ENCODE measurements around the gene SVIL.

- PRO-cap: no peak
- RAMPAGE, long total RNA, 3 experiments: no peak in any of the 3 experiments
Measured at GRCh38 chr10:28939224-28939628, 261.9 kb downstream of the BAMBI start.

GRCh38 chr10:29131987-29132302, 156.9 kb upstream of the LYZL1 start:
- PRO-cap: no peak
- RAMPAGE, long total RNA, 3 experiments: no peak in any of the 3 experiments

- PRO-cap: no peak
- RAMPAGE, long total RNA, 3 experiments: no peak in any of the 3 experiments
Measured at GRCh38 chr10:29266572-29267312, 22.1 kb upstream of the LYZL1 start.

GRCh38 chr10:29462179-29462489, 172.6 kb downstream of the SVIL start:
- PRO-cap: no peak
- RAMPAGE, long total RNA, 3 experiments: start-site peak on the minus strand in 1 of 3 experiments, at chr10:29462314-29462360 at its widest, 129 reads per replicate

DNA sequence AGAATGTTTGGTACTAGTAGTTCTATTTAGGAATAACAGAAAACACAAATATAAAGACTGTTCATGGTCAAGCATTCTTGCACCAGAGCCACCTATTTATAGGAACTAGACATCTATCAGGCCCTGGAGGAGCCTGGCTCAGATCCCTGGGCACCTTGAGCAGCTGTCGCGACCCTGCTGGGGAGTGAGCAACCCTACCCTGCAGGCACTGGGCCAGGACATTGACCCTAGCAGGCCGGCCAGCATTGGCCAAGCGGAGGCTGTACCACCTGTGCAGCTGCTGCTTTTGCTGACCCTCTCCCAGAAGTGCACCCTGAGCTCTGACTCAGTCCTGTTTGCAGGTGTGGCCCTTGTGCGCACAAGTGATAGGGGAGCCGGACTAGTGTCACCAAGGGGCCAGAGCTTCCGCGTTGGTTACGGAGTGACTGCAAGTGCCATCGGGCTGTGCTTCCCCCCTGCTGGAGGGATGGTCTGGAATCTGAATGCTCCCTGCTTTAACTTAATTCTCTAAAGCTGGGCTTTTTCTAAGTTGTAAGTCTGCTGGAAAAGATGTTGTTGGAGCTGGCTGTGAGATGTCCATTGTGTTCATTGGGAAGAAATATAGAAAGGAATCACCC, 157.4 kb downstream of the SVIL start:
- PRO-cap: bidirectional peak, plus-strand start at position 396 of the sequence, minus-strand start at position 259 of the sequence
- RAMPAGE, long total RNA, 3 experiments: no peak in any of the 3 experiments

GRCh38 chr10:29607470-29608042, 27.2 kb downstream of the SVIL start:
- PRO-cap: no peak
- RAMPAGE, long total RNA, 3 experiments: no peak in any of the 3 experiments

DNA sequence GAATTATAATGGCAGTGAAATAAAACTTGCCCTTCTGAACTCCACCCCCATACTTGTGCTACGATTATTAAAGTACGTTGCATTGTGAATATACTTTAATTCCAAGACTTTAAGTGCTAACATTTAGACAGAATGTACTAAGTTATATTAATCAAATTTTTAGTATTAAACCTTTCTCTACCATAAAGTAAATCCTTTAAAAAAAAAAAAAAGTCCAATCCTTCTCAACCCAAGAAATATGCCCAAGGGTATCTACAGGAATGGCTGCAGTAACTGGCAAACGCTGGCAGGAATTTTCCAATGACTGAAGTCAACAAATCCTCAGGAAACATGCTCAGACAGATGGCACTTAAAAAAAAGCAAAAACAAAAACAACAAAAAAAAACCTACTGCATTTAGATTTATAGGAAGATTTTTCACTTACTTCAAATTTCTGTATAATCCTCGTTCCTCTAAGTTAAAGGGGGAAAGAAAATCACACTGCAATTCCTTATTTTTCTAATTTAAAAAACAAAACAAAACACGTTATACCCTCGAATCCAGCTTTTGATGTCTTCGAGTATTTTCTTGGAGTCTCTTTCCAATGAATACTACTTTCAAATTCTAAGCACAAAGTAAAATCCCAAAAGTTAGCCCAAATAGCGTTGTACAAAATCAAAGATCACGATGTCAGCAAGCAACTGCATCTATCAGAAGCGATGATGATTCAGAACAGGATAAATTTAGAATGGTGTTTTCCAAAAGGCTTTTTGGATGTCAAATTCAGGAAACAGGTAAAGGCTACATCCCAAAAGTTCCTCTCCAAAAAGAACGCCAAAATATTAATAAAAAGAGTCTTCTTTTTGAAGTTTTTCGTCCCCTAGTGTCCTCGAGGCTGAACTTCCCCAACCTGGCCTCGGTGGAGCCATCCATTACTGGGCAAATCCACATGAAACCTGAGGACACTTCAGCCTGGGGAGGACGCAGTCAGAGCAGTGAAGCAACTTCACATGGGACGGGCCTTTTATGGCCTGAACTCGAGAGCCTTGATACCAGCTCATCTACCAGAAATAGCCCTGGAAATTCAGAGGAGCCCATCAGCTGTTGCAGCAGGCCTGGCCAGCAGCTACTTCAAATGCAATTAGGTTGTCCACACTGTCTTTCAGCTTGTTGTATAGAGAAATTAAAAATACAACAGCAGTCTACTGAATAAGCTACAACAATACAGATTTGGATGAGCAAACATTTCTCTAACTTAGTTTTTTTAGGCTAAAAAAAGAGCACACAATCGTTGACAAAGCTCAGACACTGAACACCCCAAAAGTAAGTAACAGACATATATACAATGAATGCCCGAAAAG, at the start of gene SVIL:
Gene SVIL (minus strand): TSS at position 976 of the 1,340 bp plus-strand sequence.
- PRO-cap: unidirectional peak, minus-strand start at position 656 of the sequence; bidirectional peak, plus-strand start at position 1,056 of the sequence, minus-strand start at position 976 of the sequence
- RAMPAGE, long total RNA, 3 experiments: start-site peak on the minus strand in 3 of 3 experiments, centred at positions 624 to 931 of the sequence, 187 to 3,970 reads per replicate

DNA sequence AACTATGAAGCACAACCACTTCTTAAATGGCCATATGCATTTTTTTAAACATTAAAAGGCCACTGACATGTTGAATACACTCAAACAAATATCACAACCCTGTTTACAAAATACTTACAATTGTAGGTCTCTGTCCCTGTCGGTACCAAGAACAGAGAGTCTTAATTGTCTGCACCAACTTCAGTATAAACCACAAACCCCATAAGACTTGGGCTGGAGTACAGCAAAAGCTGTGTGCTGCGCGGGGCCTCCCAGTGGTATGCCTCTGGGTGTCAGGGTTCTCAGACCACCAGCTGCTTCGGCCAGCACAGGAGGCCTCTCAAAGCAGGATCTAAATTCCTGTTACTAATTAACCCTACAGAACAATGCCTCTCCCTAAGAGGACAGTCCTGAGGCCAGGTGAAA, 856 bp upstream of the SVIL start:
- PRO-cap: no peak
- RAMPAGE, long total RNA, 3 experiments: start-site peak on the minus strand in 1 of 3 experiments, centred at position 170 of the sequence, 20 reads per replicate

- PRO-cap: no peak
- RAMPAGE, long total RNA, 3 experiments: no peak in any of the 3 experiments
Measured at GRCh38 chr10:29647146-29647480, 12.3 kb upstream of the SVIL start.

GRCh38 chr10:29692147-29692610, 57.4 kb upstream of the SVIL start:
- PRO-cap: no peak
- RAMPAGE, long total RNA, 3 experiments: no peak in any of the 3 experiments

DNA sequence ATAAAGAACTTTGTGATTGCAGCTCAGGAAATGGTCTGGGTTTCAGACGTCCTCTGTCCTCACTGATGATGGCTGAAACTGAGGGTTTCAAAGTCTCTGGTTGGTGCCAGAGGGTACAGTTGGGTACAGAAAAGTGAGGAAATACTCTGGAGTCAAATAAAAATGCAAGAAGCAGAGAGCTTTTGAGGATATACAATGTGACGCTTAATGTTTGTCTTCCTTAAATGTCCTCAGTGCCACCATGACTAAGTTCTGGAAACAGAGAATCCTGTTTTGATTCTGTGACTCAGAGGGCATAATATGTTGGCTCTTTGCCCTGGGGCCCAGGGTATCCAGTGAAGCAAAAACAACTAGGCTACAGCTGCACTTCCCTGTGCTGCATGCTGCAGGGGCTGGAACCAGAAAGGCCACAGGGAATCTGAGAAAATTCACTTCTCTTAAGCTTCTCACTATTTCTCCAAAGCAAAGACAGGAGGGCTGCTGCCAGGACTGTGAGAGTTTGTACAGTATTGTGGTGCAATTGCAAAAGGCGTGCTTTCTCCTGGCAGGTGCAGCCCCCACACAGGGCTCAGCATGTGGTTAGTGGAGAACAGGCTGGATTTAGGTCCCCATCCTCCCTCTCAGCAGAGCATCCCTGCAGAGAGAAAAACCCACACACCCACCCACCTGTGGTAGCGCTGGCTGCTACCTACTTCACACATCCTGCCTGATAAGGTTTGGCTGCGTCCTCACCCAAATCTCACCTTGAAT, 169.5 kb upstream of the SVIL start:
- PRO-cap: bidirectional peak, plus-strand start at position 382 of the sequence, minus-strand start at position 247 of the sequence
- RAMPAGE, long total RNA, 3 experiments: no peak in any of the 3 experiments

DNA sequence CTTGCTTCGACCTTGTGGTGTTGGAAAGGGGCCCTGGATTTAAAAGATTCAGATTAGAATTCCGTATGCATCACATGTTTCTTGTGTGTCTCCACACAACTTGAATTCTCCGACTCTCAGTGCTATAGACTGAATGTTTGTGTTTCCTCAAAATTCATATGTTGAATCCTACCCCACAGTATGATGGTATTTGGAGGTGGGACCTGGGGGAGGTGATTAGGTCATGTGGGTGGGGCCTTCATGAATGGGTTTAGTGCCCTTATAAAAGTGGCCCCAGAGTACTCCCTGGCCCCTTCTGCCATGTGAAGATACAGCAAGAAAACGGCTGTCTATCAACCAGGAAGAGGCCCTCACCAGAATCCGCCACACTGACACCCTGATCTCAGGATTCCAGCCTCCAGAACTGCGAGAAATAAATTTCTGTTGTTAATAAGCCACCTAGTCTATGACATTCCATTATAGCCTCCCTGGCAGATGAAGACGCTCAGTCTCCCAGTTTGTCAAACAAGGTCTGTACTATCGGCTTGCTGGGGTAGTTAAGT, 100.5 kb downstream of the JCAD start:
- PRO-cap: no peak
- RAMPAGE, long total RNA, 3 experiments: no peak in any of the 3 experiments

GRCh38 chr10:30057995-30058633, 1.3 kb downstream of the JCAD start:
- PRO-cap: no peak
- RAMPAGE, long total RNA, 3 experiments: no peak in any of the 3 experiments

GRCh38 chr10:30115393-30115703, 56.0 kb upstream of the JCAD start:
- PRO-cap: no peak
- RAMPAGE, long total RNA, 3 experiments: no peak in any of the 3 experiments

GRCh38 chr10:30418618-30419190, 15.3 kb upstream of the MAP3K8 start:
- PRO-cap: no peak
- RAMPAGE, long total RNA, 3 experiments: no peak in any of the 3 experiments

DNA sequence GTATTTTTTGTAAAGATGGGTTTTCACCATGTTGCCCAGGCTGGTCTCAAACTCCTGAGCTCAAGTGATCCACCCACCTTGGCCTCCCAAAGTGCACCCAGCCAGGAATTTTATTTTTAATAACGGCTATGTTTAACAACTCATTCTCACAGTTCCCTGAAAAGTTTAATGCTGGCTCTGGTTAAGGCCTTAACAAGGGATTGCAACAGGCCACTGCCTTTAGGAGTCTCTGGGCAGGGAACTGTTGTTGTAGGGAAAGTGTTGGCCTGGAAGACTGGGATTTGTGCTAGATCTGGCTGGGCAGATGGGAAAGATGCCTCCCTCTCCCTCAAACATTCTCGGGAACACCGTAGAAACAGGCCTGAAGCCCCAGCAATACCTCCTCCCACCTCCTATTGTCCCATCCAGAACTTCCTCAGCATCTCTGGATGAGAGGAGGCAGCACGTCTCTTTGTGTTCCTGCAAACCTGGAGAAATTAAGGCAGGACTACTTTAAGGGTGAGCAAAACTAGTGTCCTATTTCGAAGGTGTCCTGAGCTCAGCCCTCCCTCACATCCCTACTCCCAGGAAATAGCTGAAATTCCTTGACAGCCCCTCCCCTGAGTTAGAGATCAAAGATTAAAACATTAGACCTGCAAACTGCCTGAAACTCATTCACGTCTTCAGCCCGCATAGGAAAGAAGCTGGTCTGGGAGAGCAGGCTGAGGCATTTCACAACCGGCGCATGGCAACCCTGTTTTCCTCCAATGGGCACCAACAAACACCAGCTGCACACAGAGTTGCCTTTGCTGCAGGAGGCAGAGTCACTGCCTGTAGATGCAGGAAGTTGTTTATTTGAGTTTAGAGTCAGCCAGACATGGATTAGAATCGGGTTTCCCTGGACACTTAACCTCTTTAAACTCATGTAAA, 10.9 kb upstream of the MAP3K8 start:
- PRO-cap: no peak
- RAMPAGE, long total RNA, 3 experiments: no peak in any of the 3 experiments

- PRO-cap: no peak
- RAMPAGE, long total RNA, 3 experiments: no peak in any of the 3 experiments
Measured at GRCh38 chr10:30454232-30455518, 20.7 kb downstream of the MAP3K8 start.

DNA sequence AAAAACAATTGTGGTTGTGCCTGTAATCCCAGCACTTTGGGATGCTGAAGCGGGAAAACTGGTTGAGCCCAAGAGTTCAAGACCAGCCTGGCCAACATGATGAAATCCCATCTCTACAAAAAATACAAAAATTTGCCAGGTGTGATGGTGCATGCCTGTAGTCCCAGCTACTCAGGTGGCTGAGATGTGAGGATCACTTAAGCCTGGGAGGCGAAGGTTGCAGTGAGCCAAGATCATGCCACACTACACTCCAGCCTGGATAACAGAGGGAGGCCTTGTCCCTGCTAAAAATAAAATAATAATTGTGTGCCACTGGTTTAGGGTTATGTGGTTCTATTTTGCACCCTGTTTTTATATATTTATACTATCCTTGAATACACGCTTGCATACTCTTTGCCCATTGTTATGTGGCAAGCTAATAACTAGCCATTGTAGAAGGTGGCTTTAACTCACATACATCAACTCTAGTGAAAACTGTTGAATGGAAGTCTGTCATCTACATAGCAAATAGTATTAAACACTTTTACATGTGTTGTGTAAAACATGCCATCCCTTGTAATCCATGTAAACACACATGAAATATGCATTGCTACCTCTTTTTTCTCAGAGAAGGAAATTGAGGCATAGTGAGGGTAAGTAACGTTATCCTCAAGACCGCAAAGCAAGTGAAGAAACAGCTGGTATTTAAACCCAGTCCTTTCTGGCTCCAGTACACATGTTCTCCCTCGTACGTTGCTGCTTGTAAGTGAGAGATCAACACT, 28.2 kb downstream of the MAP3K8 start:
- PRO-cap: no peak
- RAMPAGE, long total RNA, 3 experiments: no peak in any of the 3 experiments

GRCh38 chr10:30747506-30748141, 118.1 kb upstream of the LYZL2 start:
- PRO-cap: no peak
- RAMPAGE, long total RNA, 3 experiments: no peak in any of the 3 experiments

DNA sequence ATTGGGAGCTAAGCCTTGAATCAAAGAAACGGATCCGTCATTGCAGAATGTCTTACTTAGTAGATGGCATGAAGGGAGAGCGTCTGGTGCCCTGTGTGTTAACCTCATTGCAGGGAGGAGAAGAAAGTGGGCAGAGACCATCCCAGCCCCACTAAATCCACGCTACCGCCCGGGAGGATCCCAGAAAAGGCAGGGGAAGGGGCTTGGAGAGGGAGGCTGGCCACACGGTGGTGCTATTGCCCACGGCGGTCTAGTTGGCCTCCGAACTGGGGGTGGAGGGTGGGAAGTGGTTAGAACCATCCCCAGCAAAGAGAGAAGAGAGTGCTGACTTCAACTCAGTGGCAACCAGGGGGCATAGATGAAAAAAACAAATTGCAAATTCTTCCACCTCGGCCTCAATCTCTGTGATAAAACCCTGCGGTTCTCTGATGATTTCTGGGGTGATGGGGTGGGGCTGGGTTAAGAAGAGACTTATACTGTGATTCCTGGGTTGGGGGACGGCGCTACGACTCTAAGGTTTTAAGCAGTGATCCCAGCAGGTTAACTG, 154.3 kb upstream of the LYZL2 start:
- PRO-cap: no peak
- RAMPAGE, long total RNA, 3 experiments: no peak in any of the 3 experiments